Metastatic Liver Carcinoma in the Adrenal Gland (tissue), 2 donors: ENCODE measurements around a stretch of chr1.

DNA sequence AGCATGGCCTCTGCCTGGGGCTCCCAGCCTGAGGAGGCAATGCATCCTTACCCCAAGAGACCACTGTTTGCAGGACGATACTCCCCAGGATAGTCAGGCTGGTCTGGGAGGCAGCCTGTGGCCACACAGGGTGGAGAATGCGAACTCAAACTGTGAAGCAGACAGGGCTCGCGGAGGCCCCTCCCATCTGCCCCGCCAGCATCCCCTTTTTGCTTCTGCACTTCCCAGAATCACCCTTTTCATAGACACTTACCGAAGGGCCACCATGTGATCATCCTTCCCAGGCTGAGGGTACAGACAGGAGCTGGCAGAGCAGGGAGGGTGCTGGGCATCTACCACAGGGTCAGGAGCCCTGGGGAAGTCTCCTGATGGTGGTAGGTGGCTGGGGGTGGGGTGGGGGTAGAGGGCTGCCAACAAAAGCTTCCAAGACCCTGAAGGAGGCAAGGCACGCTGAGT lies 31.4 kb upstream of the BTG2 start:
- PRO-cap, 2 experiments: no peak in any of the 2 experiments

GRCh38 chr1:203277382-203277740 lies 28.0 kb upstream of the BTG2 start:
- PRO-cap, 2 experiments: no peak in any of the 2 experiments

DNA sequence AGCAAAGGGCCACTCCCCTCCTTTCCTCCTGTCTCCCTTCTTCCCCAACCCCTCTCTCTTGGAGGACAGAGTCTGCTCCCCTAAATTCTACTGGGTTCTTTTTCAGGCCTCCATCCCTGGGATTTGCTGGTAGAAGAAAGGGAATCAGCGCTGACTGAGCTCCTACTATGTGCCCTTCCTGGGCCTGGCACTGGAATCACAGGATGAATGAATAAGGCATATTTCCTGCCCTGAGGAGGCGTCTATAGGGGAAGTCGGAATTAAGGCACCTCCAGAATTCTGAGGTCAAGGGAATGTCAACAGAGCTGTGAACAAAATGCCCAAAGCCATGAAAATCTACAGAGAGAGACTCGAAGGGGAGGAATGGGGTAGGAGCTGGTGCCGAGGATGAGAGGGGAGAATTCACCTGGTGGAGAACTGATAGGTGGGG lies 17.4 kb upstream of the BTG2 start:
- PRO-cap, 2 experiments: no peak in any of the 2 experiments

GRCh38 chr1:203326928-203327258 lies 21.6 kb downstream of the BTG2 start:
- PRO-cap, 2 experiments: no peak in any of the 2 experiments

DNA sequence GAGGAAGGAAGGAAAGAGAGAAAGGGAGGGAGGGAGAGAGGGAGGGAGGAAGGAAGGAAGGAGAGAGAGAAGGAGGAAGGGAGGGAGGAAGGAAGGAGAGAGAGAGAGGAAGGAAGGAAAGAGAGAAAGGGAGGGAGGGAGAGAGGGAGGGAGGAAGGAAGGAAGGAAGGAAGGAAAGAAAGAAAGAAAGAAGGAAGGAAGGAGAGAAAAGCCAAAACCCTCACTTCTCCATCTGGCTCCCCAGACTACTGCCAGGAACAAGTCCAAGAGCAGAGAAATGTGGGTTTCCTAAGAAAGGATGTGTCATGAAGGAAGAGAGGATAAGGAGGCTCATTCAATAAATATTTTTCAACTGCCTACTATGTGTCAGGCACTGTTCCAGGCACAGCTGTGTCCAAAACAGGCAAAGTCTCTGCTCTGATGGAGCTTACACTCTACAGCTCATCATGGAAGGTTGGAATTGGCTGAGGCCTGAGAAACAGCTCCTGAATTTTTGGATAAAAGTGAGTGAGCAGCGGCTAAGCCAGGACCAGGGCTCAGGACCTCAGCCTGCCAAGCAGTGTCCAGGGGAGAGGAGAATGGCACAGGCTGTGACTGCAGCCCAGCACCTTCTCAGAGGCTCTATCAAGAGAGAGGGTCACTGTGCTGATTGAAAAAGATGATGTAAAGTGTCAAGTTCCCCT lies 42.6 kb upstream of the ATP2B4 start:
- PRO-cap, 2 experiments: no peak in any of the 2 experiments

GRCh38 chr1:203738918-203740057 lies 25.7 kb upstream of the LAX1 start:
- PRO-cap, 2 experiments: no peak in any of the 2 experiments

- PRO-cap, 2 experiments: peak in 2 of 2 experiments; most common plus-strand start chr1:203796106 (in 2); most common minus-strand start chr1:203796015 (in 2)
Measured at GRCh38 chr1:203795785-203796696, 618 bp downstream of the ZBED6 start.

DNA sequence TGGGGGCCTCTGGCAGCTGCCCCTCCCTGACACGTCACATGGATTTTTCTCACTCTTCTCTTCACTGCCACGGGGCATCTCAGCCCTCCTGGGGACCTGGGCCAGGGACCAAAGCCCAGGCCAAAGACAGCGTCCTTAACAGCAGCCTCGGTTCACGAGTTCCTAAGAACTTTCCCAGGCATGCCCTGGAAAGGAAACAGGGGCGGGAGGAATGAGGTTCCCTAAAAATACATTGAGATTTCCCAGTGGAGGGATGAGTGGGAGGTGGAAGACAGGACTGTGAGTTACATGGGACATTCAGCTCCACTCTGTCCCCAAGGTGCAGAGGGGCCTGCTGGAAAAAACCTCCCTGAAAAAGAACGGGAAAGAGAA lies 31.5 kb upstream of the SOX13 start:
- PRO-cap, 2 experiments: no peak in any of the 2 experiments

- PRO-cap, 2 experiments: no peak in any of the 2 experiments
Measured at GRCh38 chr1:204094861-204095190, 21.9 kb downstream of the SOX13 start.

GRCh38 chr1:204116010-204116734 lies 35.7 kb downstream of the ETNK2 start:
- PRO-cap, 2 experiments: no peak in any of the 2 experiments

- PRO-cap, 2 experiments: no peak in any of the 2 experiments
Measured at GRCh38 chr1:204150685-204151219, 1.1 kb downstream of the ETNK2 start.

DNA sequence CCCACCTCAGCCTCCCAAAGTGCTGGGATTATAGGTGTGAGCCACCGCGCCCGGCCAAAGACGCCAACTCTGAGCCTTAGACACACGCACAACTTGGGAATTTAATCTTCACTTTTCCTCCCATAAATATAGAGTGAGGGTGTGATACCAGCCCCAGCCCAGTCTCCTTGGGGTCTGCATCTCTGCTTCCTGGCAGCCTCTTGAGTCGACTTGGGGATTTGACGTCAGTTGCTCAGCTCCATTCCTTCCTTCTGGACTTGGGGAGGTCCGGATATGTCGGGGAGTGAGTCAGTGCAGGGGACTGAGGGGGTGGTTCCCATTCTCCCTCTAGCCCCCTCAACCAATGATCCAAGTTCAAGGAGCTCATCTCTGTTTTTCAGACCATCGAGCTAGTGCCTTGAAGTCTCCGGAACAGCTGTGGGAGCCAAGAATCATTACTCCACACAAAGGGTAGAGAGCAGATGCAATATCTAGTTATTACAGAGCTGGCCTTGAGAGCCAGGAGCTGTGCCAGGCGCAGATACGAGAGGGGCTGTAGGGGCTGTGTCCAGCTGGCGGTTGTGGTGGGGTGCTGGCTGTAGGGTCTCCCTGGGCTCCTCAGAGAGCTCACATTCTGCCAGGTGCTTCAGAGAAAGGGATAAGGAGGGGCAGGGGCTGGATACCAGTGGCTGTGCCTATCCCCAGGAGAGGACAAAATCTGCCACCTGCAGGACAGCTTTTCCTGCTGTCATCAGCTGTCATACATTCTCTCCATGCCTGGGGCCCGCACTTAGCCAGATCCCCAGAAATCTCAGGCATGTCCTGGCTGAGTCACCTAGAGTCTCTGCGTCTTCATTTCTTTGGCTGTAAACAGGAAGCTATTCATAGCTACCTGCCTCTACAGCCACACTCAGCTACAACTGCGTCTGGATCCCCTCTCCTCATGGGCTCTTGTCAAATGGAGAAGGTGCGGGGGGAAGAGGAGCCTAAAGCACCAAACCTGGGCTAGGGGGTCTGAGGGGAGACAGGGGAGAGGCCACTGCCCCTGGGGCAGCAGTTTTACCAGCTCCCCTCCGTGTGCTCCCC lies 2.1 kb upstream of the KISS1 start:
- PRO-cap, 2 experiments: no peak in any of the 2 experiments

DNA sequence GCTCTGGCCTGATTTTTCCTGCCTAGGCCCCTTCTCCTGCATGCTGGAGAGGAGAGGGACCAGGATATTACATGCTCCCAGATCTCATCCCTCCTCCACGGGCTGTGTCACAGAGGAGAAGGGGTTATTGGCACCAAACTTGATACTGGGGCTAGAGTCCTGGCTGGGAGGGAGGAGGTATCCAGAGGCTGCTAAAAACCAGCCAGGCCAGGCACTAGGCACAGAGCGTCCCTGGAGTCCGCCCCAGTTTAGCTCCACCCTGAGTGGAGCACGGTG lies 42.6 kb upstream of the GOLT1A start:
- PRO-cap, 2 experiments: no peak in any of the 2 experiments

DNA sequence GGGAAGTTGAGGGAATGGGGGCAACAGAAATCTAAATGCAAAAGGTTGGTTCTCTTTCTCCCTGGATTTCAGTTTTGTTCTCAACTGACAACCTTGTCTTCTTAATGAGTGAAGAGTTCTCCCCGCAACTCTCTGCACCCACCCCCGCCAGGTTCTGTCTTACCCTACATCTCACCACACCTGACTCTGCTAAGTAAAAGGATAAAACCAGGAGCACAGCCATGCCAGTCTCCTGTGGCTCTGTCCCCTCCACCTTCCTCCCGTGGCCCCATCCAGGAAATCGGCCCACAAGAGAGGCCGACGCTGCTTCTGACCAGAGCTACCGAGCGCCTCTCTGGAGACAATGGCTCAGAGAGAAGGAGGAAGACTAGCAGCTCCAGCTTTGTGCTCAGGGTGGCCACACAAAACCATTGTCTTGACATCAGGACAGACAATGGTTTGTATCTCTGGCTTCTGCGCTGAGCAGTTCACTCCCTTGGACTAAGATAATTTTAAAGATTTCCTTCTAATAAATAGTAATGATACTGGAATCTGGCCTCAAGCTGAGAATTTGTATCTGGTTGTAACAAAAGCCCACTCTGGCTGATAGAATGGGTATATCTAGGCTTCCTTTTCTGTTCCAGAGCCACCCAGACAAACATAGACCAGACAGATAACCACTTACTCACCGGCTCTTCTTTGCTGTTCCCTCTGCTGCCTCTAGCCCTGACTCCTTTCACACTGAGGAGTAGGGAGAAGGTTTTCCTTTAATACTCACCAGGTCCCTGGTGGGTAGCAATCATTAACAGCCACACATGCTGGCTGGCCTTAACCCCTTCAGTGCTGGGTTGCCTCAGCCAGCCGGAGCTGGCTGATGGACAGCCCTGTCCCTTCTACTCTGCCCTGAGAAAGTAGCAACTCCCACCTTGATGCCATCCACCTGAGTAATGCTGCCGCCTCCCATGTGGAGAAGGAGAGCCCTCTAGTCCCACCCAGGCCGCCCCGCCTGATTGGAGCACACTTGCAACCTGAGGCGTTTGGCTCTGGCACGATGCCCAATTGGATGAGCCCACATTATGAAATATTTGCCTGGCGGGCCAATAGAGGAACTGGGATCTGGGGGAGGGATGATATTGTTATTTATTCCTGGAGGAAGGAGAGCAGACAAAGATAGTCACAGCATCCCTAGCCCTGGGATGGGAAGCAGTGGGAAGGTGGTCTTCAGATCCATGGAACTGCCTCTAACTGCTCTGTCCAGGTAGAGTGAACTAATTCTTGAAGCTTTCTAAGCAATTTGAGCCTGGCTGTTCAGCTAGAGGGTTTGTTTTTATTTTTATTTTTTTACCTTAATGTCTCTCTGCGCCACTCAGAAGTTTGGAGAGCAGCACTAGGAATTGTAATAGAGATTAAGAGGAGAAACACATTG lies 71.8 kb downstream of the PLEKHA6 start:
- PRO-cap, 2 experiments: peak in 2 of 2 experiments; most common minus-strand start position 722 of the sequence (in 2)

GRCh38 chr1:204332649-204333371 lies 26.9 kb downstream of the PLEKHA6 start:
- PRO-cap, 2 experiments: no peak in any of the 2 experiments

- PRO-cap, 2 experiments: peak in 1 of 2 experiments; most common plus-strand start chr1:204365154 (in 1)
Measured at GRCh38 chr1:204365020-204365219, 5.2 kb upstream of the PLEKHA6 start.

DNA sequence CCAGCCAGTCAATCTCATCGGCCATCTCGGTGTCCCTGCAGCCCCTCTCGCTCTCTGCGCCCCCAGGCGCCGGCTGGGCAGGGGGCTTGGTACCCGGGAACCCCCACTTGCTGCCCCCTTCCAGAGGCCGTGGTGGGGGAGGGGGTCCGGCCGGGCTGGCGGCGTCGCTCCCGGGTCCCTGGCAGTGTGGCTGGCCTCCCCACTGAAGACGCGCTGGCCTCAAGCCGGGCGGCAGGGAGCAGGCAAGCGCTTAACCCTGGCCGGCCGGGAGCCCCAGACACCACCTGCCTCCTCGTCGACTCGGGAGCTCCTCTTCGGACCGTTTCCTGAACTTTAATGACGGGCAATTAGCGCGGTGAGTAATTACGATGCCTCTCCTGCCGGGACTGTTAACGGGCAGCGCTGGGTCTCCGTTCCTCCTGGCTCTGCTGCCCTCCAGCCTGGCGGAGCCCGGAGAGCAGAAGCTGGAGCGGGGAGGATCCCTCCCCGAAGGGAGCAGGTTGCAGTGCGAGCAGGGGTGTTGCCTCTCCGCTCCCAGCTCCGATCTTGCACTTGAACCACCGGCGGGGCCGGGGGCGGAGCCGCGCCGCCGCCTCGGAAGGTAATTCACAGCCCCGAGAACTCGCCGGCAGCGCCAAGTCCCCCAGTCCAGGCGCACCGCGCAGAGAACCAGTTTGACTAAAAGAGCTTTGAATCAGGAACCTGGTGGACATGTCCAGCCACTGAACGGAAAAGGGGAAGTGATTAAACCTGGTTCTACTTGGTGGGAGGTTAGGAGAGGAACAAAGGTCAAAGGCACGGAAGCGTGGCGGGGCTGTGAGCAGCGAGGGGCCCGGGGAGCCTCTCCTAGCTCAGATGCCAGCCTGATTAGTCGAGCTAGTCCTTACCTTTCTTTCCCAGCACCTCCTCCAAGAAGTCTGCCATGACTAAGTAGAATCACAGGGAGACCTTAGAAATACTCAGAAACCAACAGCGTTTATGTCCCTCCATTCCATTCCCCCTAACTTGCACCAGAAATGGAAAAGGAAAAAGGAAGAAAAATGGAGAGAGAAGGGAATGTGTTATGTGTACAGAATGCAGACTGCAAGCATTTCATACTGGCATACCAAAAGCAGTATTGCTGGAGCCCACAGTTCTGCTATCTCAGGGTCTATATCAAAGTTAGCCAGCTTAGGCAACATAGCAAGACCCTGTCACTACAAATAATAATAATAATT lies 18.3 kb upstream of the PLEKHA6 start:
- PRO-cap, 2 experiments: peak in 1 of 2 experiments; most common minus-strand start position 548 of the sequence (in 1)

DNA sequence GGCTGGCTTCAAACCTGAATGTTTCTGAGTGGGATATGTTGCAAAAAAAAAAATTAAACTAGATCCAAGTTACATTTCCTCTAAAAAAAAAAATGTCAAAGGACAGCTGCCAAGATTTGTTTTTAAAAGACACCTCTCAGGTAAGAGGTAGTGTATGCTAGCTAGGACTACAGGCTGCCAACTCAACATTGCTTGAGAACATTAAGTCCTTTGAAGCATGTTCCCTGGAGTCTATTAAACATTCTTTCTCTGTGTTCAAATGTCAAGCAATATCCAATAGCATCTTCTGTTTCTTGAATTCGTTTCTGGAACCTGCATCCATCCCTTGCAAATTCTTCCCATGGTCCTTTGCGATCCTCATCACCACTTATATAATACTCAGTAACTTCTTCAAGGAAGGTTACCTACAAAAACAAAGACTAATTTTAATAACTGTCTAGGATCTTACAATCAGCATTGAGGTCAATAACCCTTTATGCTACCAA lies 5.7 kb downstream of the PPP1R15B start:
- PRO-cap, 2 experiments: no peak in any of the 2 experiments

- PRO-cap, 2 experiments: no peak in any of the 2 experiments
Measured at GRCh38 chr1:204485590-204486005, 9.0 kb downstream of the PIK3C2B start.

DNA sequence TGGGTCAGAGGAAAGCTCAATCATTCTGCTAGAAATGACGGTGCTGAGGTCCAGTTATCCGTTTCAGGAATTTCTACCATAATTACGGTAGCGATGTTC lies 306 bp upstream of the PIK3C2B start:
- PRO-cap, 2 experiments: no peak in any of the 2 experiments